ENCODE measurements around the genes EFCAB3, TANC2 and DCAF7.

GRCh38 chr17:62093778-62094172 lies 28.7 kb upstream of the MED13 start:
- PRO-cap = no peak
- RAMPAGE, long total RNA = no peak

DNA sequence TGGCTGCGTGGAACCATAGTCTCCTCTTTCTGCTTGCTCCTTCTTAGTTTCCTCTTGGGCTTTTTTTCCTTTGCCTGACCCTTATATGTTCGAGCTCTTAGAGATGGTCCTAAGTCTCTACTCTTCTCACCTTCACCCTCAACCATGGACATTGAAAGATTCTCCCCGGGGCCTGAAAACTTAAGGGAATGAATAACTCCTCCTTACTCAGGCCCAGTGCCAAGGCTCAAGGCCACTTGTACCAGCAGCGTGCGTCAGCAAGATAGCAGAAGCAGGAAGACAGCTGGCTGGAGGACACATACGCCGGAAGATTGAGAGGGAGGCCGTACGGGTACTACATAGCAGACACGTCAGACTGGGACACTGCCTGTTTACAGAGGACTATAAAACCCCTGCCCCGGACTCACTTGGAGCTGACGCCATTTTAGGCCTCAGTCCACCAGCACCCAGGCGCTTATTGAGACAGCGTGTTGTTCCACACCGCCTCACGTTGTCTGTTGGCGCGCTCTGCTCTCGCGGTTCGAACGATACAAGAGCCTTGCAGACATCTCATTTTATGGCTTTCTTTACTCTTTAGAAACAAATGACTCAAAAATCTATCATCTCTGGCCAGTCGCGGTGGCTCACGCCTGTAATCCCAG lies 75.8 kb upstream of the MED13 start:
- PRO-cap = no peak
- RAMPAGE, long total RNA = no peak

DNA sequence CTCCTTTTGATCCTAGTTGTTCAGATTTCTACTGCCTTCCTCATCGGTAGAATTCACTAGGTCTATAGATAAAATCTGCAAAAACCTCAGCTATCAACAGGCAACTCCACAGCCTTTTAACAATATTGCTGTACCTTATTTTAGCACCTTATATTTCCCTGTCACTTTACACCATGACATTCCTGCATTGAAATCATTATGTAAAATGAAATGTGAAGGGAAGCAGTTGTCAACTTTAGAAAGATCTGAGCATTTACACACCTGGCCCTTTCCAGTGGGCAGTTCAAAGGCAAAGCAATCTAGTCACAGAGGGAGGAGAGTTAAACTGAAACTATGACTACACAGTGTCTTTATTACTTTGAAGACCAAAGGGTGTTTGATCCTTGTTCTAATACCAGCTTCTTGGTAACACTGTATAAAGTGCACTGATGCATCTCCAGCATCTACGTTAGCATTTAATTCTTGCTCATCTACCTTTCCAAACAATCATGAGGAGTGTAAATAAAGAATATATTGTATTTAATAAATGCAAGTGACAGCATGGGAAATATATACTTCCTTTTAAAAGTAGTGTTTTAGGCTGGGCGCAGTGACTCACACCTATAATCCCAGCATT lies 100.2 kb upstream of the MED13 start:
- PRO-cap = no peak
- RAMPAGE, long total RNA = no peak

GRCh38 chr17:62170203-62170805 lies 105.2 kb upstream of the MED13 start:
- PRO-cap = no peak
- RAMPAGE, long total RNA = no peak

GRCh38 chr17:62380164-62380846 lies at the start of gene EFCAB3:
TSS of gene EFCAB3 (plus strand) at chr17:62380553.
- PRO-cap = no peak
- RAMPAGE, long total RNA = no peak

DNA sequence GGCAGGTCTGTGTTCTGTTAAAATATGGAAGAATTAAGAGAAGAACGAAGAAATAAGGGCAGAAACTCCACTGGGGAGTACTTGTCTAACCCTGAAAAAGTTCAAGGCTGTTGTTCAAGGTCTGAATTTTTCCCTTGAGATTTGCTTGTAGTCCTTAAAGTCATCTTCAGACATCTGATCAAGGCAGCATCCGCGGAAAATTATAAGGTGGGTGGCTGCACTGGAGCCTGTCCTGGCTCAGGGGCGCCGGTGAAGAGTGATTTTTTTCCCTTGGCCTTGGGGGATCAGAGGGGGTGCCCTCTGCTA lies 1.2 kb upstream of the TLK2 start:
- PRO-cap = no peak
- RAMPAGE, long total RNA = start-site peak on the minus strand centred at position 244 of the sequence, 704 bp wide, 15 reads

GRCh38 chr17:62479655-62480089 lies 1.0 kb downstream of the TLK2 start:
- PRO-cap = bidirectional peak, plus-strand start at chr17:62479878, minus-strand start at chr17:62479573
- RAMPAGE, long total RNA = no peak

- PRO-cap = no peak
- RAMPAGE, long total RNA = start-site peak on the plus strand at chr17:62603386-62603523, 23 reads
These were observed 24.4 kb upstream of the MRC2 start for GRCh38 chr17:62602895-62603673.

DNA sequence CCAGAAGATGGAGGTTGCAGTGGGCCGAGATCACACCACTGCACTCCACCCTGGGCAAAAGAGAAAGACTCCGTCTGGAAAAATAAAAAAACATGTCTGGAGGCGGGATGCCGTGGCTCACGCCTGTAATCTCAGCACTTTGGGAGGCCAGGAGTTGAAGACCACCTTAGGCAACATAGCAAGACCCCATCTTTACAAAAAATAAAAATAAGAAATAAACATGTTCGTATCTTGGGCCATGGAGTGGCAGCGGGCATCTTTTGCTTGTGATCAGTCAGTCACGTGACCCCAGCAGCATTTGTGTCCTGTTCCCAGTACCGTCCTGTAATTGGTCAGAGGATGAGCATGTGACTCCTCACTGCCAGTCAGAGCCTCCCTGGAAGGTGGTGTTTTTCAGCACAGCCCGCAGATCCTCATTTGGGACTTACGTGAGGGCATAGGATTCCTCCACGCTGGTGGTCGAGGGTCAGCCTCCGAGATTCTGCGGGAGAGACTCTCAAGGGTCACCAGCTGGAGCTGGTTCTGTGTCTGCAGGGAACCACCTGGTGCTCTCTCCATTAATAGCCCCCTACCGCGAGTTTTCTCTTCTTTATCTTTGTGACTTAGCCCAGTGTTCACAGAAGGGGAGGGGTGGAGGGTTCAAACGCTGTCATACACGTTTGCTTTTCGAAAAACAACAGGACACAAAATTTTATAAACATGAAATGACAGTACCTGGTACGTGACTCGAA lies 17.0 kb downstream of the MRC2 start:
- PRO-cap = no peak
- RAMPAGE, long total RNA = no peak

GRCh38 chr17:62806387-62807158 lies 1.5 kb downstream of the MARCHF10 start:
- PRO-cap = no peak
- RAMPAGE, long total RNA = no peak

DNA sequence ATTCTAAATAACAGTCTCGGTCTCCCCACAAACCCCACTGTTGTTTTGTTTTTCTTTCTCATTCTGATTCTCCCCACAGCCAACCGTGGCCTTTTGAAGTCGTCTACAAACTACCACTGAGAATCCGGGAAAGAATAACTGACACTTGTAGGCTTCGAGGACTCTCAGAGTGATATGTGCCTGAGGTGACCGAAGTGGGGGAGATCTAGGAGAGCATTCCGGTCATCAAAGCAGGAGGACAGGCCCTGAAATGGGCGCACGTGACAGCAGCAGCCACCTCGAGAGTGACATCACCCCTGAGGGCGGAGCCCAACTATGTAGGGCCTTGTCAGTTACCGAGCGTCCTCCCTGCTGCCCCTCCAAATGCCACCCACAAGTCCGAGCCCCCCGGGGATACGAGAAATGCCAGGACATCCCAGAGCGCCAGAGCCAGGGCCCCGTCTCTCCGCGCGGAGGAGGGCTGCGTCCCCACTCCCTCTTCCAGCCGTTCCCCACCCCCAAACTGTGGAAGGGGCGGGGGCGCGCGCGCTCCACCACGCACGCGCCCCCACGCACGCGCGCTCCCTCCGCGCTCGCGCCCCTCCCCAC lies 355 bp upstream of the TANC2 start:
- PRO-cap = bidirectional peak, plus-strand start outside the sequence, minus-strand start at position 504 of the sequence
- RAMPAGE, long total RNA = no peak

DNA sequence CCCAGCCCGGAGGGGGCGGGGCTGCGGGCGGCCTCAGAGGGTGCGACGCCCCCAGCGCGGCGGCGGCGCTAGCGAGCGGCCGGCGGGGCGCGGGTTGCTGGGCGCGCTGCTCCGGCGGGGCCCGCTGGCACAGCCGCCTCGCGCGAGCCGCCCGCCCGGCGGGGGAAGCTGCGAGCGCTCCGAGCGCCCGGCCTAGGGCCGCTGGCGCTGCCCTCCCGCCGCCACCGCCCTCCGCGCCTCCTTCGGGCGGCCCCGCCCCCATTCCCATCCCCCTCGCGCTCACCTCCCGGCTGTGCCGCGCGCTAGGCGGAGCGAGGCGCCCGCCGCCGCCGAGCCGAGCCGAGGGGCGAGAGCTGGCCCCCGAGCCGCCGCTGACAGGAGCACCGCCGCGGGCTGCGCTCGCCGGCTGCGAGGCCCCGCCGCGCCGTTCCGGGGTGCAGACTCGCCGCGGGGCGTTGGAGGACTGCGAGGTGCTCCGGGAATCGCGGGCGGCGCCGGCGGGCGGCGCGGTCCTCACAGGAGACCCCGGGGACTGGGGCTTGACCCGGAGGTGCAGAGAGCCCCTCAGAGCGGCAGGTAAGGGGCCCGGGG lies at the start of gene TANC2:
TSS of gene TANC2 (plus strand) at position 62 of the 591 bp plus-strand sequence.
- PRO-cap = bidirectional peak, plus-strand start at position 36 of the sequence, minus-strand start outside the sequence; bidirectional peak, plus-strand start at position 314 of the sequence, minus-strand start at position 209 of the sequence
- RAMPAGE, long total RNA = no peak

DNA sequence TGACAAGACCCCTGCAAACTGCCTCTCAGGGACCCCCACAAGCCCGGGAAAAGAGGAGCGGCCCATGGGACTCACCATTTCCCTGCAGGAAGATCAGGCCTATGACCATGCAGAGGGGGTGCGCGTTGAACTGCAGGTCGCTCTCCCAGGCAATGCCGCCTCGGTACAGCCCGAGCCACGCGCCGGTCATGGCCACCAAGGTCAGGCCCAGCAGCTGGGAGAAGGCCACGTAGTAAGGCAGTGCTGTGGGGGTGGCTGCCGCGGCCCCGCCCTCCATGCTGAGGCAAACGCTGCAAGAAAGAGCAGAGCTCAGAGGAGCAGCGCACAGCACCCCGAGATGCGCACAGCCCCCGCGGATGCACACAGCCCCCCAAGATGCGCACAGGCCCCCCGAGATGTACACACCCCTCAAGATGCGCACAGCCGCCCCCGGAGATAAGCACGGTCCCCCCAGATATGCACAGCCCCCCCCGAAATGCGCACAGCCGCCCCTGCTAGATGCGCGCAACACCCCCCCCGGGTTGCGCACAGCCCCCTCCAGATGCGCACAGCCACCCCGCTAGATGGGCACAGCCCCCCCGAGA lies 8.7 kb downstream of the CYB561 start:
- PRO-cap = no peak
- RAMPAGE, long total RNA = no peak

DNA sequence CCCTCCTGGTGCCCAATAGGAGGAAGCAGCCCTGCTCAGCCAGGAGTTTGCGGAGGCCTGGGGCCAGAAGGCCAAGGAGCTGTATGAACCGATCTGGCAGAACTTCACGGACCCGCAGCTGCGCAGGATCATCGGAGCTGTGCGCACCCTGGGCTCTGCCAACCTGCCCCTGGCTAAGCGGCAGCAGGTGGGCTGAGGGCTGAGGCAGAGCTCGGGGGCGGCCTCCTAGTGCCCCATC lies 970 bp downstream of the ACE start:
- PRO-cap = no peak
- RAMPAGE, long total RNA = no peak

- PRO-cap = bidirectional peak, plus-strand start at chr17:63550490, minus-strand start at chr17:63550201; unidirectional peak, plus-strand start at chr17:63550738
- RAMPAGE, long total RNA = start-site peak on the plus strand at chr17:63550490-63550501, 48 reads
These were observed at the start of gene DCAF7 for GRCh38 chr17:63550317-63550828. TSS of gene DCAF7 (plus strand) at chr17:63550477.

GRCh38 chr17:63598313-63598874 lies 2.3 kb upstream of the TACO1 start:
- PRO-cap = no peak
- RAMPAGE, long total RNA = no peak

- PRO-cap = no peak
- RAMPAGE, long total RNA = no peak
These were observed 15.0 kb downstream of the LIMD2 start for GRCh38 chr17:63684751-63685528.

DNA sequence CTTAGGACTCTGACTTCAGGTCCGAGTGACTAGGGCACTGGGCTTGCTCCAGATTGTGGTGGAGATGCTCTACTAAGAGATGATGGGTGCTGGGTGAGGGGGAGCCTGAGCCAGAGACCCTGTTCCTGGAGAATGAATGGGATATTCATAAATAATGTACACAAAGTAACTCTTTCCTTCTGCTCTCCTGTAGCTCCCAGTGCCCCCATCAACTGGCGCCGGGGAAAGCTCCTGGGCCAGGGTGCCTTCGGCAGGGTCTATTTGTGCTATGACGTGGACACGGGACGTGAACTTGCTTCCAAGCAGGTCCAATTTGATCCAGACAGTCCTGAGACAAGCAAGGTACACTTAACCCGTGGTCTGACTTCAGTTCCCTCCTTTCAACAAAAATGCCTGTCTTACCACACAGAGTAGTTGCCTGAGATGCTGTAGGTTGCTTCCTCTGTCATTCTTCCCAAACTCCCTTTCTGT lies 9.8 kb downstream of the LIMD2 start:
- PRO-cap = no peak
- RAMPAGE, long total RNA = start-site peak on the plus strand centred at position 136 of the sequence, 402 bp wide, 21 reads

DNA sequence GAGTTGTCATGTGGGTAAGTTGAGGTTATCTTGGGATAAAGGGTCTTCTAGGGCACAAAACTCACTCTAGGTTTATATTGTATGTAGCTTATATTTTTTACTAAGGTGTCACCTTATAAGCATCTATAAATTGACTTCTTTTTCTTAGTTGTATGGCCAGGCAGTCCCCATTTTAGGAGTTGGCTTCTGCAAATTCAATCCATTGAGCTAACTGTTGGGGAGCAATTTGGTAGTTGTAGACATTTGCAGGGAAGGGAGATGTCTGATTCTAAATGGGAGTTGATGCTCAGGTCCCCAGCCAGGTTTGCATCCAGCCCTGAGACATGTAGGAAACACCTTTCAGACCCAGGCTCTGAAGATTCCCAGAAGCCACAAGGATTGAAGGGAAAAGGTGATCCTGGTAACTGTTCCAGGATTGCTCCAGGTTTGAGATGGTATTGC lies 8.6 kb upstream of the PSMC5 start:
- PRO-cap = no peak
- RAMPAGE, long total RNA = no peak

- PRO-cap = no peak
- RAMPAGE, long total RNA = no peak
These were observed 5.7 kb upstream of the PSMC5 start for GRCh38 chr17:63821487-63821960.